ENCODE measurements around the gene PREB.

GRCh38 chr2:26304977-26305616, 40.8 kb upstream of the SELENOI start:
- PRO-cap: no peak
- RRBS, 2 experiments: no CpG with 5 or more reads among the region's 13 CpGs

- PRO-cap: bidirectional peak, plus-strand start at chr2:26345356, minus-strand start at chr2:26345119; bidirectional peak, plus-strand start at chr2:26345385, minus-strand start at chr2:26345374; bidirectional peak, plus-strand start at chr2:26345601, minus-strand start at chr2:26345590; bidirectional peak, plus-strand start at chr2:26346146, minus-strand start at chr2:26345760
- RRBS, 2 experiments: no CpG with 5 or more reads among the region's 30 CpGs
Observed at GRCh38 chr2:26345256-26345910, 560 bp upstream of the SELENOI start.

DNA sequence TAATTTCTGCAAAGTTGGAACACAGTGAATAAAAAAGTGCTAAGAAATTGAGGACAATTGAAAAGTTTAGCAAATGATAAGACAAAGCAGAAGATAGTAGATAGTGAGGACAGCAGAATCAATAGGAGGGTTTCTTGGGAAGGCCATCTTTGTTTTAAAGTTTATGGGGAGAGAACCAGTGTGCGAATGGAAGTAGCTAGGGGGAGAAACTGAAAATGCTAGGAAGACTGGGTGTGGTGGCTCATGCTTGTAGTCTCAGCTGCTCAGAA, 19.3 kb upstream of the DRC1 start:
- PRO-cap: no peak
- RRBS, 2 experiments: no CpG with 5 or more reads among the region's 1 CpG

- PRO-cap: no peak
- RRBS, 2 experiments: no CpG with 5 or more reads among the region's 14 CpGs
Observed at GRCh38 chr2:26725091-26726046, 32.8 kb downstream of the KCNK3 start.

DNA sequence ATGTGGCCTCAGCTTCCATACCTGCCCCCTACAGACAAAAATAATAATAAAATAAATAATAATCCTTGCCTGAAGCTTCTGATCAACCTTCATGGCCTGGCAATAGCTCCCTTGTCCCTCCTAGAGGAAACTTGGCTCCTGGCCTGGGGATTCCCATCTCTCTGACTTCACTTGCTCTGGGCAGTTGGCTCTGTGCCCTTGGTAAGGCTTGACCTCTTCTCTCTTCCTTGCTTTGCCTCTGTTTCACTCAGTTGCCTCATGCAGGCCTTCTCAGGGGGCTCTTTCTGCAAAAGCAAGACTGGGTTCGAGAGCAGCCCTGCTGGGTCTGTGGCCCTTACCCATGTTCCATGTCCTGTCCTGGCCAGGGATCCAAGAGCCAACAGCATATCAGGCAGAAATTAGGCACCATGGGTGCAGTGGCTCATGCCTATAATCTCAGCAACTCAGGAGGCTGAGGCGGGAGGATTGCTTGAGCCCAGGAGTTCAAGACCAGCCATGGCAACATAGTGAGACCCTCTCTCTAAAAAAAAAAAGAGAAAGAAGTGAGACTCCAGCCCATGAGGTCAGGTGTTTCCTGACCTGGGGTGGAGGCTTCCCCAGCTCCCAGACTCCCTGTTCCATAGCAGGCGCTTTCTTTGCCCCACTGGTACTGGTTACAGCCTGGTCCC, 7.3 kb downstream of the SLC35F6 start:
- PRO-cap: no peak
- RRBS, 2 experiments: no CpG with 5 or more reads among the region's 3 CpGs

DNA sequence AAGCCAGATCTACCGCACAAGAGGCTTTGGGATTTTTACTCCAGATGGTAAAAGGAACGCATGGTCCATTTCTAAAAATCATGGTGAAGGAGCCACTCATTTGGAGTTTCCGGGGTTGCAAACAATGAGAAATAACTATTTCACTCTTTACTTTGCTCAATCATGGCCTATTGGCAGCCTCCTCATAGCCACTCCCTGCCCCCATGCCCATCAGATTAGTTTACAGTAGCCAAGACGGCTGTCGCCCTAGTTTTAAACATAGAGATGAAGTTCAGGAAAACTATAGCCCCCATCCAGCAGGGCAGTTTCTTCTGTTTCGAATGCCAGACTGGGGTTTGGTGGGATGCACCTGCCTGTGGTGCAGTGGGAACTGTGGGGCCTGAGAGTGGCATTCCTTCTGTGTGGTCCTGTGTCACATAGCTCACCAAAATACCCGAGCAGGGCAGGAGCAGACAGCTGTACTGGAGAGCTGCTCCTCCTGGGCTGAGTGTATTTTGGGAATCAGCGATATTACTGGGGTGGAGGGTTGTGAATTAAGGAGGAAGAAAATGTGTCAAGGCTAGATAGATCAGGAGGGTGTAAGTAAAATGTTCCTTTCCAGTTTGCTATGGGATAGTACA, 1.9 kb downstream of the MAPRE3 start:
- PRO-cap: no peak
- RRBS, 2 experiments: no CpG with 5 or more reads among the region's 8 CpGs

GRCh38 chr2:27079316-27079979, 1.0 kb downstream of the EMILIN1 start:
- PRO-cap: no peak
- RRBS, 2 experiments: 88 to 100% methylated on average over 3 of the region's 11 CpGs

DNA sequence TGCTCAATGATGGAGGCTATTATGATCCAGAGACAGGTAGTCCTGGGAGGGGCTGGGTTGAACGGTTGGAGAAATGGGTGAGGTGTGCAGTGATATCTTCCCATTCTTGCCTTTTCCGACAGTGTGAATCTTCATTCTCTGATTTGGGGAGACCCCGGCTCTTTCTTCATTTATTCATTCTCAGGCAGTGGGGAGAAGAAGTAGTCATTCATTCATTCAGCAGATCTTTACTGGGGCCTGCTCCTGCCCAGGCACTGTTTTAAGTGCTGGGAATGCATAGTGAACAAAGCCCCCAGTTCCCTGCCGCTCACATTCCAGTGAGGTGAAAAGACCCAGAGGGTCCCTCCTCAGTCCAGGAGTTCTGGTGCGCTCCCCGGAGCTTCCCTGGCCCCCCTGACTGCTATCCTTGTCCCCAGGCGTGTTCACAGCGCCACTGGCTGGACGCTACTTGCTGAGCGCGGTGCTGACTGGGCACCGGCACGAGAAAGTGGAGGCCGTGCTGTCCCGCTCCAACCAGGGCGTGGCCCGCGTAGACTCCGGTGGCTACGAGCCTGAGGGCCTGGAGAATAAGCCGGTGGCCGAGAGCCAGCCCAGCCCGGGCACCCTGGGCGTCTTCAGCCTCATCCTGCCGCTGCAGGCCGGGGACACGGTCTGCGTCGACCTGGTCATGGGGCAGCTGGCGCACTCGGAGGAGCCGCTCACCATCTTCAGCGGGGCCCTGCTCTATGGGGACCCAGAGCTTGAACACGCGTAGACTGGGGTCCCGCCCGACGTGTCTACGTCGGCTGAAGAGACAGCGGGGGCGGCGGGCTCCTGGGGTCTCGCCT, 1.1 kb upstream of the KHK start:
- PRO-cap: bidirectional peak, plus-strand start at position 564 of the sequence, minus-strand start at position 395 of the sequence
- RRBS, 2 experiments: 17 to 21% methylated on average over 16 to 18 of the region's 44 CpGs

DNA sequence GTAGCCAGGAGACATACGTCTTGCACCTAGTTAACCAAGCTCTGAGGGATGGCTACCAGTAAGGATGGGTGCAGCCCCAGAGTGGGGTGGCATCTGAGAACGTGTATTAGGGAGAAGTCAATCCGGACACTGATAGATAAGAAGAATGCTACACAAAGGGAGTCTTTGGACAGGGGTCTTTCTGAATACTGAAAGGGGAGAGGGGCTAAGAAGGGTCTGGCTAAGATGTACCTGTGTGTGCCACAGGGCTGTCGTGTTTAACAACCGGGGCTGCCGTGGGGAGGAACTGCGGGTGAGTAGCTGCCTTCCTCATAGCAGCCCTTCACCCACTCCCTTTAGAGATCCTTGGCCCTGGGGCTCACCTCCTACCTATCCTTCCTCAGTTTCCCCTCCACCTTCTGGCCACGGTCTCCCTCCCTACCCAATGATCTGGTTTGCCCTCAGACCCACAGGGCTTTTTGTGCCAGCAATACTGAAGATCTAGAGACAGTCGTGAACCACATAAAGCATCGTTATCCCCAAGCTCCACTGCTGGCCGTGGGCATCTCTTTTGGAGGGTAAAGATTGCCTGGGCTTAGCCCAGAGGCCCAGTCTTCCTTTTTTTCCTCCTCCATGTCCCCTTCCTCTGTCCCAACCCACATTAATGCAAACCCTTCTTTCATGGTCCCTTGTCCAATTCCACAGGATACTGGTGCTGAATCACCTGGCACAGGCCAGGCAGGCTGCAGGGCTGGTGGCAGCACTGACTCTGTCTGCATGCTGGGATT, 5.2 kb downstream of the PREB start:
- PRO-cap: no peak
- RRBS, 2 experiments: no CpG with 5 or more reads among the region's 11 CpGs

DNA sequence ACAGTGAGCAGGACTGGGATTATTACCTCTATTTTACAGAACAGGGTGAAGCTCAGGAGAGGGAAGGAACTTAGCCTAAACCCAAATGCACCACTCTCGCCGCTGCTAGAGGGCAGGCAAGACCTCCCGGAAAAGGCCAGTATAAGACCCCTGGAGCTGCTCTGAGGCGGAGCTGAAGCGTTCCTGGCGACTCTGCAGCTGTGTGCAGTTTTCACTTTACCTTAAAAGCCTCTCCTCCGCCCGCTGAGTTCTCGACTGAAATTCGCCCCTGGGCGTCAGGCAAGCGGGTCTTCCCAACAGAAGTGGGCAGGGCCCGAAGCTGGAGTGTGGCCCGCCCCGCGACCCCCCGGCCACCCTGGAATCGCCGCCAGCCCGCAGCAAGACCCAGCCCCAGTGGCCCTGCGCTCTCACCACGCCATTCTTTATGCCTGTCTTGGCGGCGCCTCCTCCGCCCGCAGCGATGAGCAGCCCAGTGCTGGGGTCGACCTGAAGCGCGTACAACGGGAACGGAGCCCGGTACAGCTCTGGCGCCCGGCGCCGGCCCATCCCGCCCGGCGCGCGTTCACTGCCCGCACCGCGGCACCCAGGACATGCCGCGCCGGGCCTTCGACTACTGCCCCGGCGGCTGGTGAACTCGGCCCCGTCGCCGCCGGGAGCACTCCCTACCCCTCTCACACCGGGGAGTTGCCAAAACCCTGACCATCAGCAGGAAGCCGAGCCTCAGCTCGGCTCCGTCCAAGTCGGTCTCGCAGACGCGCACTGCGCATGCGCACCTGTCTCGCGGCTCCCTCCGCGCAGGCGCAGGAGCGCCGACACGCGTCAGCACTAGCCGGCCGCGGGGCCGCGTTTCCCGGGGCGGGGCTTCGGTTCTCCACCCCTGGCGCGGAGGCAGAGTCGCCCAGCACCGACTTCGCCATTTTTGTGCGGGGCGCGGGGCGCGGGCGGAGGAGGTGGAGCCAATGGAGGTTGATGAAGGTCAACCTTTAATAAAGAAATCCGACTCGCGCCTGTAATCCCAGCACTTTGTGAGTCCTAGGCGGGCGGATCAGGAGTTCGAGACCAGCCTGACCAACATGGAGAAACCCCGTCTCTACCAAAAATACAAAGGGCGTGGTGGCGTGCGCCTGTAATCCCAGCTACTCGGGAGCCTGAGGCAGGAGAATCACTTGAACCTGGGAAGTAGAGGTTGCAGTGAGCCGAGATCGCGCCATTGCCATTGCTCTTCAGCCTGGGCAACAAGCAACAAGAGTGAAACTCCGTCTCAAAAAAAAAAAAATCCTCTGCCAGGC, at the start of gene PREB:
TSS of gene PREB (minus strand) at position 761 of the 1,289 bp plus-strand sequence.
- PRO-cap: unidirectional peak, plus-strand start at position 142 of the sequence; bidirectional peak, plus-strand start at position 356 of the sequence, minus-strand start at position 257 of the sequence; bidirectional peak, plus-strand start at position 380 of the sequence, minus-strand start at position 395 of the sequence; bidirectional peak, plus-strand start at position 1,021 of the sequence, minus-strand start at position 748 of the sequence
- RRBS, 2 experiments: 1 to 2% methylated on average over 10 to 11 of the region's 109 CpGs

GRCh38 chr2:27150600-27150982, 1.8 kb downstream of the TCF23 start:
- PRO-cap: no peak
- RRBS, 2 experiments: no CpG with 5 or more reads among the region's 5 CpGs

DNA sequence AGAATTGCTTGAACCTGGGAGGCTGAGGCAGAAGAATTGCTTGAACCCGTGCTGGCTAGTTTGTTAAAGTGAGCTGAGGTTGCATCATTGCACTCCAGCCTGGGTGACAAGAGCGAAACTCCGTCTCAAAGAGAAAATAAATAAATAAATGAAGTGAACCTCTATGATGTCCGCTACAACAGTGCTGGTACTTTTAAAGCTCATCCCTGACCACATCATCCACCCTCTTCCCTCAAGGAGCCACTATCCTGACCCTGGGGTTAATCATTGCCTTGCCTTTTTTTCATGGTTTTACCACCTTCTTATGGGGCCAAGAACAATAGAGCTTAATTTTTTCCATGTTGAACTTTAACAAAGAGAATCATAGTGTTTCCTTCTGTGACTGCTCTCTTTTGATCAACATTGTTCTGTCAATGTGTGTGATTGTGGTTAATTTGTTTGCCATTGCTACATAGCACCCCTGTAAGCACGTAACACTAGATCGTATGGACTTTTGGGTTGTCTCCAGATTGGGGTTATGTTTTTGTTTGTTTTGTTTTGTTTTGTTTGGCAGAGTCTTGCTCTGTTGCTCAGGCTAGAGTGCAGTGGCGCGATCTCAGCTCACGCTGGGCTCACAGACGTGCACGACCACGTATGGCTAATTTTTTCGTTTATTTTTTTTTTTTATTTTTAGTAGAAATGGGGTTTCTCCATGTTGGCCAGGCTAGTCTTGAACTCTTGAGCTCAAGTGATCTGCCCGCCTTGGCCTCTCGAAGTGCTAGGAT, 17.0 kb upstream of the ATRAID start:
- PRO-cap: no peak
- RRBS, 2 experiments: no CpG with 5 or more reads among the region's 15 CpGs

DNA sequence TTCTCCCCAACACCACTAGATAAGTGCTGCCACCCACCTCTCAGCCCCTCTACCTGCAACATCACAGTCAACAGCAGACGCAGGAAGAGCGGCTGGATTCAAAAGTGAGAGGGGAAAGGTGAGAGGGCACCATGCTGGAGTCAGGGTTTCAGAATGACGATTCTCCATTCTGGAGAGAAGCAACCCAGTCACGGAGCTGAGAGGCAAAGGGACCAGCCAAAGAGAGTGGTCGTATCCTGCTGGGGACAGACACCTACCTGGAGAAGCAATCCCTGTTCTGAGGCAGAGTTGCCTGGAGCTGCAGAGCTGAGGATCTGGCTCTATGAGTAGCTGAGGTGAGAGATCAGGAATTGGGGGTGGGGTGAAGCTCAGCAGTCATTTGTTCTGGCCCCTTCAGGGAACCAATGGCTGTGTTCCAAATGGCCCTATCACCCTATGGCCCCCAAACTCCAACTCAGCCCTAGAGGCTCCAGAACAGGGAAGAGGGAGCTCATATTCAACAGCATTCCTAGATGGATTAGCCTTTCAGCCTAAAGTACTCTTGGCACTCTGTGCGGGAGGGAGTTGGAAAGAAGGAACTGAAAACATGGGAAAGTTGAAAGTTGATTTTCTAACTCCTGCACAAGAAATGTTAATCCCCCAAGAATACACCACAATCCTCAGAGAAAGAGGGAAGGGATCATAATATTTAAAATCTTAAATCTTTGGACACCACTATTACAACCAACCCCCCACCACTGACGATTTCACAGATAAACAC, 3.3 kb upstream of the ATRAID start:
- PRO-cap: no peak
- RRBS, 2 experiments: no CpG with 5 or more reads among the region's 7 CpGs

GRCh38 chr2:27282732-27283455, 665 bp downstream of the TRIM54 start:
- PRO-cap: no peak
- RRBS, 2 experiments: no CpG with 5 or more reads among the region's 11 CpGs

- PRO-cap: no peak
- RRBS, 2 experiments: no CpG with 5 or more reads among the region's 13 CpGs
Observed at GRCh38 chr2:27342773-27343631, 13.6 kb downstream of the GTF3C2 start.

- PRO-cap: no peak
- RRBS, 2 experiments: no CpG with 5 or more reads among the region's 6 CpGs
Observed at GRCh38 chr2:27351864-27352635, 4.5 kb downstream of the GTF3C2 start.

DNA sequence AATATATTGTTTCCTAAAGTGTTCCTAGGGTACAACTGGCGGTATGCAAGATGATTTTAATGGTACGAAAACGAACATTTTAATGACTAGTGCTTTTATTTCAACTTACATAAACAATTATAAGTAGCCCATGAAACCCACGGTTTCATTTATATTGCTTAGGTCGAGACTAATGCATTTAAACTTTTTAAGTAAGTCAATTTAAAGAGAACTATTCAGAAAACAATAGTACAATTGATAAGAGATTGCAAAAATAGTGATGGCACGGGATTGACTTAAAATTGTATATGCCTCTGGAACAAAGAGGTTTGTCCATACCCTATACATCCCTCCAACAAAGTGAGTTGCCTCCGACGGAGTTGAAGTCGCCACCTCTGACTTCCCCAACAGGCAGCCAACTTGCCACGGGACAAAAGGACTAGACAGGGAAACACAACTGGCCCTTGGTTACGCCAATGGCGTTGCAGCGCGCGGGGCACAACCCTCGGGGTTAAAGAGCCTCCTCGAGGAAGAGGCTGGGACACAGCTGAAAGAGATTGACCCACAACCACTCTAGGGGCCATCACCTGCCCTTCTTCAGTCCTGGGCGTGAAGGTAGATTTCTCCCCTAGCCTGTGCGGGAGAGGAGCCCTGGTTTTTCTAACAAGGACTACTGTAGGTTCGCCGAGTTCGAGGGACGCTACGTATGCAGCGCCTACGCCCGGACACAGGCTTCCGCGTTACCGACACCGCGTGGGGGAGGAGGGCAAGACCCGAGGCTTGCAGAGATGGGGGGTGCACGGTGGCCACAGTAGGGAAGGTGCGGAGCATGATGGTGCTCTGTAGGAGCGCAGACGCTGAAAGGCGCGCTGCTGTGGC, 566 bp downstream of the GTF3C2 start:
- PRO-cap: bidirectional peak, plus-strand start at position 337 of the sequence, minus-strand start at position 341 of the sequence; bidirectional peak, plus-strand start at position 520 of the sequence, minus-strand start at position 404 of the sequence
- RRBS, 2 experiments: no CpG with 5 or more reads among the region's 39 CpGs

DNA sequence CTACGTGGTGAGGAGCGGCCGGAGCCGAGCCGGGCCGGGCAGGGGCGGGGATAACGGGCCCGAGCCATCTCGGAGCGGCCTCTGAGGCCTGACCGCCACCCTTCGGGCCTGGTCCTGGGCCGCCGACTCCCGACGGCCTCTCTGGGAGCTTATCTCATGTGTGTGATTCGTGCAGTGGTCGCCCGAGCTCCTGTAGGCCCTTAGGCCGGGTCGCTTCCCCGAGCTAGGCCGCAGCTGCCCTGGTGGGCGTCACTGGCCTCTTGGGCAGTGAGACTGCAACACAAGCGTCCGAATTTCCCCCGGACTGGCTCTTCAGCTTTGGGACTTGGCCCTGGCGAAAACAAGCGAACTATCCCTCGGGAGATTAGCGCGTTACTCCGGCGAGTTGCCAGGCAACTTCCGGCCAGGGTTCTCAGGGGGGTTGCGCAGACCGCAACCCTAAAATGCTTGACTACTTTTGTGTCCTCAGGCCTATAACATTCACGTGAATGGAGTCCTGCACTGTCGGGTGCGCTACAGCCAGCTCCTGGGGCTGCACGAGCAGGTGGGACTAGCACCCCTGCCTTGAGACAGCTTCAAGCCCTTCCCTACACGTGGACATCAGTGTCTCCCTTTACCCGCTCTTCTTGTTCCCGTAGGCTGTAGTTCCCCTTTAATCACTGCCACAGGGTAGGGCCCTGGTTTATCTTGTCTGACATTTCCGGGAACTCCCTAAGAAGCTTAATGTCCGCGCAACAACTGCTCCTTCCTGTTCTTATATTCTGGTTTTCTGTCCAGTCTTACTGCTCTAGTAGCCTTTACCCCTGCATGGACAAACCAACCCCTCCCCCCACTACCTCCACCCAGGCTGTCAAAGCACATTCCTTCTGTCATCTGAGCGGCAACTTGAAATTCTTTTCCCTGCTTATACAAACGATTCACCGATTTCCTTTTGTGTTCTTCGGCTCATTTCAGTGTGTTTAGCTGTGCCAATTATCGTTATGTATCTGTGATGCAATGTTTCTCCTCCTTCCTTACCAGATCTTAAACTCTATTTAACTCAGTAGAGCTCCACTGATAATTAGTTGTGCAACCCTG, 722 bp downstream of the SNX17 start:
- PRO-cap: unidirectional peak, plus-strand start at position 152 of the sequence; unidirectional peak, minus-strand start at position 605 of the sequence
- RRBS, 2 experiments: 1 to 2% methylated on average over 12 of the region's 53 CpGs

DNA sequence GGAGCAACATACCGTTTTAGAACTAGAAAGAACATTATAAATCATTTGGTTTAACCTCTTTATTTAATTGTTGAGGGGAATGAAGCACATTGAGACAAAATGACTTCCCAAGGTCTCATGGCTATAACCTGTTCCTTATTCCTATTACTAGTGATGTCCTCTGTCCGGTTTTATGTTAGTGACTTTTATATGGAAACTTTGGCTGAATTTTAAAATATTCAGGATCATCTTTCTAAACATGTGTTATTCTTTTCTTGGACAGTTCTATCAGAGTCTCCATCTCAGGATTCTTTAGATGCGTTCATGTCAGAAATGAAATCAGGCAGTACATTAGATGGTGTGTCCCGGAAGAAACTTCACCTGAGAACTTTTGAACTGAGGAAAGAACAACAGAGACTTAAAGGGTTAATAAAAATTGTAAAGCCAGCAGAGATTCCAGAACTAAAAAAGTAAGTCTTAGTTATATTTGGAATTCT, 13.8 kb downstream of the SLC4A1AP start:
- PRO-cap: no peak
- RRBS, 2 experiments: no CpG with 5 or more reads among the region's 4 CpGs

GRCh38 chr2:27683305-27683992, 19.8 kb downstream of the SLC4A1AP start:
- PRO-cap: no peak
- RRBS, 2 experiments: no CpG with 5 or more reads among the region's 8 CpGs